ENCODE data around the gene CHST14.

DNA sequence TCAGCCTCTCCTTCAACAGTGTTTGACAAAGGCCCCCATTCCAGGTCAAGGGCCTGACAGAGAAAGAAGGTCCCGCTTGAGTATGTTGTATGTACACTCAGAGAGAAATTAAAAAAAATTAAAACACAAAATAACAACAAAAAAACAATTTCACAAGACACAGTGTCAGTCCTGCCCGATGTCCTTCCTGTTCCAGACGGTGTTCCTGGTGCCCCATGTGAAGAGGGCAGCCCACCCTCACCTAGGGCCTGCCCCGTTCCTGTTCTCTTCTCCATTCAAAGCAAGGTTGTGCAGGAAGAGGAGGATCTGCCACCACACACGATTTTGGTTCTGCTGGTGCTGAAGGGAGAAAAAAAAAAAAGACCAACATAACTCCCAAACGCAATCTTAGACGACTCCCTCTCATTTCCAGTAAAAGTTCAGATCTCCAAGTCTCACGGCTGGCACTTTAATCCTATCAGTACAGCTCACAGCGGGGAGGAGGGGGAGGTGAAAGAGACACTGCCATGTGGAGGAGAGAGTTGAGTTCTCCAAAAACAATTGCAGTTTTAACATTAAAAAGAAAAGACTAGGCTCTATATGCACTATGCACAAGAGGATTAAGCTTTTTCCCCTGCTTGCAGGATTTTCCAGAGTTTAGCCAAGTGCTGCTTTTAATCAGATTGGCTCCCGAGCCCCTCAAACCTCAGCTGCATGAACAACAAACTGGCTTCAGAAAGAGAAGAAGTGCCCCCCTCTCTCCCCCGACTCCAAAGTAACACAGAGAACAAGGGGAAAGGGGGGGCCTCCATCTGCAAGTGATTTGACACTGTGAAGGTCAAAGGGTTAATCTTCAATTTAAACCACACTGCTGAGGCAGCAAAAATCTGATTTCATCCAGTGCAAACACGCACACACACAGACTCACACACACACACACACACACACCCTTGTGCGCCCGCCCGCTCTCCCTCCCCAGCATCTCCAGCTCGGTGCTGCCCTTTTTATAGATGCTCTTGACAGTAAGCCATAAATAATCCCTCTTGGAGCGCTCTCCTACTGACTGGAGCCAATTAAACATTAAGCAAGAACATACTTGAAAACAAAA lies 16.8 kb downstream of the BMF start:
- RRBS, 2 experiments, result no CpG with 5 or more reads among the region's 17 CpGs
CAGE:
- cytosol, long polyA minus RNA, result no peak
- cytosol, long polyA plus RNA, result no peak
- long polyA plus RNA, result no peak
- nucleus, long polyA minus RNA, result no peak
- nucleus, long polyA plus RNA, result no peak

GRCh38 chr15:40104747-40105273 lies 3.9 kb downstream of the BMF start:
- RRBS, 2 experiments, result 4 to 8% methylated on average over 8 of the region's 16 CpGs
CAGE:
- cytosol, long polyA minus RNA, result no peak
- cytosol, long polyA plus RNA, result no peak
- long polyA plus RNA, result no peak
- nucleus, long polyA minus RNA, result no peak
- nucleus, long polyA plus RNA, result no peak

DNA sequence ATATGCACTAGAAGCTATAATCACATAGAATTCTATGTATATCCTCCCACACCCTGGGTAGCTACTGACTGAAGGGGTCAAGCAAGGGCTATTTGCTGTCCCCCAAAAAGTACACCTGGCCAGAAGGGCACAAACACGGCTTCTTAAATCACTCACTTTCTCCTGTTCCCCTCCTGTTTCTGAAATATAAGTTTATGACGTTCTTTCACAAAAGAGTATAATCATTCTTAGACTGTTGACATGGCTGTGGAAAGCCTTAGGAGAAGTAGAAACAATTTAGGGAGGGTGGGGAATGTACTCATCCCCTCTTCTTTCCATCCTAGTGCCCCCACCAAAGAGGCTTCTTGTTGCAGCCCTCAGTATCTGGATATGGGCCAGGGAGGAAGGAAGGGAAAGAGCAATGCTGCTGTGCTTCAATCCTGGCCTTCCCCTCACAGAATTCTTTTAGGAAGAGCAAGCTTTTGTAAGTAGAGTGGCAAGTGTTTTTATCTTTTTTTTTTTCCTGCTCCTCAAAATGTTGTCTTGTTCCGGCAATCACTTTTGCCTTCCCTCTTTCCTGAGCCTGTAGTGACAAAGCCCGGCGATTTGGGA lies 1.6 kb downstream of the INAFM2 start:
- RRBS, 2 experiments, result 92% methylated on average over 1 of the region's 5 CpGs; no CpG with 5 or more reads in 1 of the 2 experiments
CAGE:
- cytosol, long polyA minus RNA, result start-site peak on the plus strand centred at position 237 of the sequence, 106 bp wide, 12 reads
- cytosol, long polyA plus RNA, result no peak
- long polyA plus RNA, result no peak
- nucleus, long polyA minus RNA, result no peak
- nucleus, long polyA plus RNA, result no peak

DNA sequence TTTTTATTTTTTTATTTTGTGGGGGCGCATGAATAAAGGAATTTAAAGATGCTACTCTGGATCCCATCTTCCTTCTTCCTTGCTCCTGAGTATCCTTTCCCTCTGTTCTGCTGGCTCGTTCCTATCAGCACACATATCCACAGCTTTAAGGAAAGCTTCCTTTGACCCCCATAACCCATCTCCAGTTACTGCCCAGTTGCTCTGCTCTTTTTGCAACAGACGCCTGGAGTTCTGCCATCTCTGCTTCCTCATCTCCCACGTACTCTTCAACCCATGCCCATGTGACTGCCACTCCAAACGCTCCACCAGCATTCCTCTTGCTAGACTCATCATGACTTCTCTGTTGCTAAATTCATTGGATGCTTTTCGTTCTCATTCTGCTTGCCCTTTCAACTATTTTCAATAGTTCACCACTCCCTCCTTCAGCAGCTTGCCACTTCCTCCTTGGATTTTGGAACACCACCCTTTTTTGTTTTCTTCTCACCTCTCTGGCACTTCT lies 2.7 kb upstream of the KNSTRN start:
- RRBS, 2 experiments, result no CpG with 5 or more reads among the region's 6 CpGs
CAGE:
- cytosol, long polyA minus RNA, result no peak
- cytosol, long polyA plus RNA, result no peak
- long polyA plus RNA, result no peak
- nucleus, long polyA minus RNA, result no peak
- nucleus, long polyA plus RNA, result no peak

DNA sequence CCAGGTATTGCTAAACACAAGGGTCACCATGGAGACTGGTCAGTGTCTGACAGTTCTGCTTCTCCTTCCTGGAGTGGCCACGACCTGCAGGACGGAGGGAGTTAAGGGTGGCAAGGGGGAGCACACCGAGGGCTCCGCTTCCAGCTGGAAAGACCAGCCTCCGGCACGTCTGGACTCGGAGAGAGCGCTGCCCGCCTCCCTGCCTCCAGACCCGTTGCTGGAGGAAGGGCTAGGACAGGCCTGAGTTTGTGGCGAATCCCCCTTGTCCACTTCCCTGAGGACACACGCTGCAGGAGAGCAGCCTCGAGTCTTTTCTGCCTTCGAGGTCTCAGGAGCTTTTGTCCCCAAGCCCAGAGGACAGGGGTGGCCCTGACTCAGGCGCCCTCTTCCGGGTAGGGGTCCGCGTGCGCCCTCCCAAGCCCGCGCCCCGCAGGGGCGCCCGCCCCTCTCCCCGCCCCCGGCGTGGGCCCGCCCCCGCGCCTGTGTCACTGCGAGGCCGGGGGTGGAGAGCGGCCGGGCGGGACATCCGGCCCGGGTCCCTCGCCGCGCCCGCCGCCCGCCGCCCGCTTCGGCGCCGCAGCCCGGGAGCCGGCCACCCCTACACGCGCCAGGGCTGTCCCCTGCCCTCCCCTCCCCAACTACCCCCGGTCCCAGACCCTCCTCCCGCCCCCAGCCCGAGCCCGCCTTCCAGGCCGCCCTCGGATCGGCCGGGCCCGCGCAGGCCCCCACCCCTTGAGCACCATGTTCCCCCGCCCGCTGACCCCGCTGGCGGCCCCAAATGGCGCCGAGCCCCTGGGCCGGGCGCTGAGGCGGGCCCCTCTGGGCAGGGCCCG lies at the start of gene CHST14:
Gene CHST14 (plus strand): TSS at position 512 of the 833 bp plus-strand sequence.
- RRBS, 2 experiments, result 1 to 2% methylated on average over 38 to 44 of the region's 72 CpGs
CAGE:
- cytosol, long polyA minus RNA, result start-site peak on the plus strand centred at position 536 of the sequence, 60 bp wide, 43 reads; start-site peak on the plus strand centred at position 702 of the sequence, 133 bp wide, 9 reads
- cytosol, long polyA plus RNA, result start-site peak on the plus strand centred at position 542 of the sequence, 108 bp wide, 24 and 44 reads in 2 replicates
- long polyA plus RNA, result no peak
- nucleus, long polyA minus RNA, result no peak
- nucleus, long polyA plus RNA, result no peak

- RRBS, 2 experiments, result no CpG with 5 or more reads among the region's 42 CpGs
CAGE:
- cytosol, long polyA minus RNA, result no peak
- cytosol, long polyA plus RNA, result no peak
- long polyA plus RNA, result no peak
- nucleus, long polyA minus RNA, result no peak
- nucleus, long polyA plus RNA, result no peak
These were observed 769 bp upstream of the GCHFR start for GRCh38 chr15:40762945-40763652.

DNA sequence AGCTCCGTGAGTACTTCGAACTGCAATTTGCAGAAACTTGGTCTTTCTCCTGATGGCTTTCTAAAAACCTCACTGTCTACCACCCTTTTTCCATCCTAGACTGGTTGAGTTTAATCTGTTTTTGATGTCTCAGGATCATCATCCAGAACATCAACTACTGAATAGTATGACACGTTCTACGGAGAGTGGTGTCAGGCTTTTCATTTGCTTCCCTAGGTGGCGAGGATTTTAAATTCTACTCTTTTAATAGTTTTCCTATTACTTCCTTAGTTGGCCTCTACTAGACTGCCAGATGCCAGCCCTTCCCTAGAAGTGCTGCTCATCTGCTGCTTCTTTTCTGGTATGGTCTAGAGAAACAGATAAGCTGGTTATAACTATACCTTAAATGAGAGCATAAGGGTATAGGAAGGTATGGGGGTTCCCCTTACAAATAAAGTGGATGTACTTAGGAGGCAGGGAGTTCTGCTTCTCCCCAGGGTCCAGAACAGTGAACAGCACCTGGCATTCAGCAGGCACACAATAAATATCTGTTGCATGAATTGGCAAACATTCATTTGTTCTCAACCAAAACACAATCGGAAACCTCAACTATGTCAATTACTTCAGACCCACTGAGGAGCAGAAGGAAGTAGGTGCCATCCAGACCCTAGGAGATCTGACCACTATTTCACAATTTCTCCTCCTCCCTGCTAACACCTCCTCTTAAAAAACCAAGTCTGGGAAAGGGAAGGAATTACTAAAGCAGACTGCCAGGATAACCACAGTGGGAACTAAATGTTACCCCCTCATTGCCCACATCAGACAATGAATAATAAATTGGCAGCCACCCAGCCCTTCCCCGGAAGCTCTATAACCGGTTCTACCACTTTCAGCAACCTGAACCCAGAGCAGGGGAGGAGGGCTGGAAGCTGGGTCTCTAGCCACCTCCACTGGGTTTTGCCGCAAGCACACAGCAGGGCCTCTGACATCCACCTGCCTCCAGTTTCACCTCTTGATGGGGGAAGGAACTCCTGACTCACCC lies 17.3 kb downstream of the C15orf62 start:
- RRBS, 2 experiments, result no CpG with 5 or more reads among the region's 9 CpGs
CAGE:
- cytosol, long polyA minus RNA, result no peak
- cytosol, long polyA plus RNA, result no peak
- long polyA plus RNA, result no peak
- nucleus, long polyA minus RNA, result no peak
- nucleus, long polyA plus RNA, result no peak

- RRBS, 2 experiments, result no CpG with 5 or more reads among the region's 18 CpGs
CAGE:
- cytosol, long polyA minus RNA, result no peak
- cytosol, long polyA plus RNA, result no peak
- long polyA plus RNA, result no peak
- nucleus, long polyA minus RNA, result no peak
- nucleus, long polyA plus RNA, result no peak
These were observed 9.2 kb downstream of the SPINT1 start for GRCh38 chr15:40852656-40853756.

DNA sequence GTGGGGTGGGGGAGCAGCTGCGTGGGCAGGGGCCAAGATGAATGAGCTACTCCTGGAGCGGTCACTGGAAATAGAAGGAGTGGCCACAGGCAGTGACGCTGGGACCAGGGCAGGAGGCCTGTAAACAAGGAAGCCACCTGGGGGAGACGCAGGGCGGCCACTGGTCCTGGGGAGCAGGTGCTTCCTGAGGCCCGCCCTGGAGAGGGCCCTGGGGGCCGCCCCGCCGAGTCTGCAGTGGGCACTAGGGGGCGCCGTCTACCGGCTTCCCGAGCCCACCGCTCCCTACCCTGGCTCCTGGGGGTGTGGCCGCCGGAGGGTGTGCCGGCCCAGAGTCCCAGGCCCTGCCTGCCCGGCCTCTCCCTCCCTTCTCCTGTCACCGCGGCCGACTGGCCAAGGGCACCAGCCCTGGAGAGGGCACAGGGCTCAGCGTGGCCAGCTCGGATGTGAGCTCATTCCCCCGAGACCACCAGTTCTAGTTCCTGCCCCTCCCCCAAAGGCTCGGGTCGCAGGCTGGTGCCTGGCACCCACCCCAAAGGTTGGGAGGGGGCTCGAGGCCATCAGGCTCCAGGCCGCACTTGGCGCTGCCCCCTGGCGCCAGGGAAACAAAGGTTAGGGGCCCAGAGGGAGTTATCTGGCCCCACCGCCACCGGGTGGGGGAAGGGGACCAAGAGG lies 12.2 kb downstream of the VPS18 start:
- RRBS, 2 experiments, result 2 to 3% methylated on average over 5 of the region's 32 CpGs
CAGE:
- cytosol, long polyA minus RNA, result no peak
- cytosol, long polyA plus RNA, result no peak
- long polyA plus RNA, result no peak
- nucleus, long polyA minus RNA, result no peak
- nucleus, long polyA plus RNA, result no peak

DNA sequence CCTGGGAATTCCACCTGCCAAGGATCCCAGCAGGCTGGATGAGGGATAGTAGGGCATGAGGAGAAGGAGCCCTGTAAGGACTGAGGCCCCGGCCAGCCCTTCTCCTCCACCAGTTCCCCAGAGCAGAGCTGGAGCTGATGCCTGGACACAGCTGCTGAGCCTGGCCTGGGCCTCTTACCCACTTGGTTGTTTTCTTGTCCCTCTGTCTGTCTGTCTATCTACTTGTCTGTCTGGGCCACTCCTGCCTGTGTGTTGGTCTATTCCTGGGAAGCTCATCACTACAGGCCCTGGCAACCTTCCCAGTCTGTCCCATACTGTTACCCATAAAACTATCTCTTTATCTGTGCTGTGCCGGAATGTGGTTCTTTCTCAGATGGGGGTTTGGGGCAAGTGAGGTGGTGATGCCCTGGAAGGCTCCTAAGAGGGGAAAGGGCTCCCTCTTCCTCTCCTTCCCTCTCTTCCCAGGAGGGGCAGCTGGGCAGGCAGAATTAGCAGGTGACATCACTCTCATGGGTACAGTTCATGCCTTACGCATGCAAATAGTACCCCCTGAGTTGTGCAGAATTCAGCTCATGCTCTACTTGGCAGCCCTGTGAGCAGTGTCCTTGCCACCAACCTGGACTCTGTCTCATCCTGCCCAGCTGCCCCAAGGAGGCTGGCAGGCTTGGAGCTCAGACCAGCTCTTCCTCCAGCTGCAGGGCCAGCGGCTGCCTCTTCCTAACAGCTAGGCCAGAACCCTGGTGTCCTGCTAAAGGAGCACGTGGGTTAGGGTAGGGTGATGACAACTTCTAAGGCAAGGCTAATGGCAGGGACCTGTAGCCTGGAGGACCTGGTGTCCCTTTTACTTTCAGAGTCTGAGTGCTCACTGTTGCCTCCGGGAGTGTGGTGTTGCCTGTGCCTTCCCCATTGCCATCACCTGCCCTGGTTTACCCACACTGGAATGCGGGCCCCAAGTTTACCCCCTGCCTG lies 3.2 kb downstream of the CHAC1 start:
- RRBS, 2 experiments, result no CpG with 5 or more reads among the region's 7 CpGs
CAGE:
- cytosol, long polyA minus RNA, result no peak
- cytosol, long polyA plus RNA, result no peak
- long polyA plus RNA, result no peak
- nucleus, long polyA minus RNA, result no peak
- nucleus, long polyA plus RNA, result no peak

DNA sequence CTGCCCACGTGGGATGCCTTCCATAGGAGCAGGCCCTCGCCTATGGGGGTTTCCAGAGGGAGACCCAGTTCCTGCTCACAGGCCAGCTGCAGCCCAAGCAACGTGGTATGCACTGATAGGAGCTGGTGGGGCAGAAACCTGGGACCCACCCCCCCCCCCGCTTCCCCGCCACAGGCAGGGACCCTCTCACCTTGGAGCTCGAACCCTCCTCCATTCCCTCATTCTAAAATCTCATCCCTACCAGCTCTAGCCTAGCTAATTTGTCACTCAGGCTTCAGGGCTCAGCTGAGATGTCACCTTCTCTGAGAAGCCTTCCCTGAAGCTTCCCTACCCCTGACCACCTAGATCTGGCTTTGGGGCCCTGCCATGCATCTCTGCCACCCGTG lies 11.0 kb downstream of the CHAC1 start:
- RRBS, 2 experiments, result no CpG with 5 or more reads among the region's 7 CpGs
CAGE:
- cytosol, long polyA minus RNA, result no peak
- cytosol, long polyA plus RNA, result no peak
- long polyA plus RNA, result no peak
- nucleus, long polyA minus RNA, result no peak
- nucleus, long polyA plus RNA, result no peak

DNA sequence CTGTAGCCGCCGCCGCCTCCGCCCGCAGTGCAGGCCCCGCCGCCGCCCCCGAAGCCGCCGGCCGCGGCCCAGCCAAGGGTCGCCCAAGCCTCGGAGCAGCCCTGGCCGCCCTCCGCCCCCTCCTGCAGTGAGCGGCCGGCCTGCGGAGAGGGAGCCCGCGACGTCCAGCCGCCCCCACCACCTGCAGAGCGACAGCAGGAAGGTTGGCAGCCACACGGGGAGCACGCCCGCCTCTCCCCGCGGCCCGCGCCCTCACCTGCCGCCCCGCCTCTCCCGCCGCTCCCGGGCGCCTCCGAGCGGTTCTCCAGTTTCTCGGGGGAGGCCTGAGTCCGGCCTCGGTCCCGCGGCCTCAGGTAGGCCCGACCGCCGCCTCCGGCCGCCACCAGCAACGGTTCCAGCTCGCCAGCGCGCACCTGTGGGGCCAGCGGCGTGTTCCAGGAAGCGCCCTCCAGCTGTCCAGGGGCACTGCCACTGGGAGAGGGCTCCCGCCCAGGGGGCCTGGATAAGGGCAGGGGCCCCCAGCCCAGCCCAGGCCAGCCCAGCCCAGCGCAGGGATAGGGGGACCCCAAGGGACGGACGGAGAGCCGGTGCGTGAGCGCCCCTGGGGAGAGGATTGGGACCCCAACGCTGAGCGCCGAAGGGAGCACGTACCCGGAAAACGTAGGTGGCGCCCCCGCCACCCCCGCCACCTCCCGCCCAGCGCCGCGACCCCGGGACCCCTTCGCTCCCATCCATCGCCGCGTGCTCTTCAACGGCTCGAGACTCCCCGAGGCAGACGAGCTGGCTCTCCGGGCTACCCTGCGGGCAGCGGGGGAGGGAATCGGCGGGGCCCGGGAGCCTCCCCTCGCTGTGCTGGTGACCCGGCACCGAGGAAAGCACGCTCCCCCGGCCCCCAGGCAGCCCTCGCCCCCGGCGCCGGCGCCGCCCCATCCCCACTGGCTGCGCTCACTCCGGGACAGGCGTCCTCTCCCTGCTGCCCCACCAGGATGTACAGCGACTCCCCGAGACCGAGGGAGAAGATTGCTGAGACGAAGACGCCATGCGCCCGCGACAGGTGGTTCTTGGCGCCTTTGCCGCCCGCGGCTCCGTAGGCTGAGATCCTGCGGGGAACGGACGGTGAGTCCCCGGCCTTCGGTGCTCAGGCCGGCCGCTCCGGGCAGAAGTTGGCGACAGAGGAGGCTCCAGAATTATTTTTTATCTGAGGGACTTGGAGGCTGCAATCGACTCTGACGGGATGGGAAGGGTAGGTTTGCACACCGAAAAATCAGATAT lies 2.0 kb downstream of the LTK start:
- RRBS, 2 experiments, result 70 to 71% methylated on average over 46 to 47 of the region's 131 CpGs
CAGE:
- cytosol, long polyA minus RNA, result no peak
- cytosol, long polyA plus RNA, result no peak
- long polyA plus RNA, result no peak
- nucleus, long polyA minus RNA, result no peak
- nucleus, long polyA plus RNA, result no peak

- RRBS, 2 experiments, result no CpG with 5 or more reads among the region's 7 CpGs
CAGE:
- cytosol, long polyA minus RNA, result no peak
- cytosol, long polyA plus RNA, result no peak
- long polyA plus RNA, result no peak
- nucleus, long polyA minus RNA, result no peak
- nucleus, long polyA plus RNA, result no peak
These were observed 1.2 kb upstream of the TYRO3 start for GRCh38 chr15:41557620-41558383.

- RRBS, 2 experiments, result no CpG with 5 or more reads among the region's 48 CpGs
CAGE:
- cytosol, long polyA minus RNA, result no peak
- cytosol, long polyA plus RNA, result no peak
- long polyA plus RNA, result no peak
- nucleus, long polyA minus RNA, result no peak
- nucleus, long polyA plus RNA, result no peak
These were observed 102.6 kb downstream of the TYRO3 start for GRCh38 chr15:41661375-41662263.

- RRBS, 2 experiments, result no CpG with 5 or more reads among the region's 6 CpGs
CAGE:
- cytosol, long polyA minus RNA, result no peak
- cytosol, long polyA plus RNA, result no peak
- long polyA plus RNA, result no peak
- nucleus, long polyA minus RNA, result no peak
- nucleus, long polyA plus RNA, result no peak
These were observed 104.7 kb upstream of the MAPKBP1 start for GRCh38 chr15:41669363-41670106.

DNA sequence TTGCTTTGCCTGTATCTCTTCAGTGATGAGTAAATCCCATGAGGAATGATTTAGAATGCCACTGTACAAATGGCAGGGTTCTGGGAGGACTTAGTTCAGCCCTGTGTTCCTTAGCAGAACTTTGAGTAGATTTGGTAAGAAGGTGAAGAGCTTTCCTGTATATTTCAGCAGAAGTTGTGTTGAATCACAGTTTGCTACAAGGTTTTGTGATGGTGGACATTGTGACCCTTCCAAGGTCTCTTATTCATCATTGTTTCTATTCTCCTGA lies 1.9 kb downstream of the MAPKBP1 start:
CAGE:
- cytosol, long polyA minus RNA, result no peak
- cytosol, long polyA plus RNA, result no peak
- long polyA plus RNA, result no peak
- nucleus, long polyA minus RNA, result no peak
- nucleus, long polyA plus RNA, result no peak

DNA sequence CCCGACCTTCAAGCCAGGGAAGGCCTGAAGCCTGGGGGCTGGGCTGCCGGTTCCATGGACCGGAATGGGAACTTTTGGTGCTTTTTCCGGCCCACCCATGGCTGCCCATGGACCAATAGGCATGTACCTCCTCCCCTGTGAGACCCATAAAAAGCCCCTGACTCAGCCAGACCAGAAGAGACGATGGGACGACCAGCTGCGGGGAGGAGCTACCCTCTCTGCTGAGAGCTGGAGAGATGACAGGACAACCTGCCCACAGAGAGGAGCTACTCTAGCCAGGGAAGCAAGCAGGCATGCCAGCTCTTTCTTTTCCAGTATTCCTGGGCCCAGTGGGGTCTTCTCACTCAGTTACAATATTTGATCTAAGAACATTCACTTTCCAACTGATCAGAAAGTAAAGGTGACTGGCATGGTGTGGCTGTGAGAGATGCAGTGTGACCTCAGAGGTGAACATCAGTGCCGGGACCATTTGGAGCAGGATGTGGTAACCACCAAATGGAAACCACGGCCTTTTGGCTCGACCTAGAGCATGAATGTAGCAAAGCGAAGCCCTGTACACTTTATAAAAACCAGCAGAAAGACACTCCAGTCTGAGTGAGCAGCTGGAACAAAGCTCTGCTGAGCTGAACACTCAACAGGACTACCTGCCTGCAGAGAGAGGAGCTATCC lies 3.2 kb downstream of the JMJD7 start:
- RRBS, 2 experiments, result 98 to over 99% methylated on average over 1 of the region's 11 CpGs
CAGE:
- cytosol, long polyA minus RNA, result no peak
- cytosol, long polyA plus RNA, result no peak
- long polyA plus RNA, result no peak
- nucleus, long polyA minus RNA, result no peak
- nucleus, long polyA plus RNA, result no peak

- RRBS, 2 experiments, result no CpG with 5 or more reads among the region's 12 CpGs
CAGE:
- cytosol, long polyA minus RNA, result no peak
- cytosol, long polyA plus RNA, result no peak
- long polyA plus RNA, result no peak
- nucleus, long polyA minus RNA, result no peak
- nucleus, long polyA plus RNA, result no peak
These were observed 5.4 kb upstream of the SPTBN5 start for GRCh38 chr15:41898989-41899957.

DNA sequence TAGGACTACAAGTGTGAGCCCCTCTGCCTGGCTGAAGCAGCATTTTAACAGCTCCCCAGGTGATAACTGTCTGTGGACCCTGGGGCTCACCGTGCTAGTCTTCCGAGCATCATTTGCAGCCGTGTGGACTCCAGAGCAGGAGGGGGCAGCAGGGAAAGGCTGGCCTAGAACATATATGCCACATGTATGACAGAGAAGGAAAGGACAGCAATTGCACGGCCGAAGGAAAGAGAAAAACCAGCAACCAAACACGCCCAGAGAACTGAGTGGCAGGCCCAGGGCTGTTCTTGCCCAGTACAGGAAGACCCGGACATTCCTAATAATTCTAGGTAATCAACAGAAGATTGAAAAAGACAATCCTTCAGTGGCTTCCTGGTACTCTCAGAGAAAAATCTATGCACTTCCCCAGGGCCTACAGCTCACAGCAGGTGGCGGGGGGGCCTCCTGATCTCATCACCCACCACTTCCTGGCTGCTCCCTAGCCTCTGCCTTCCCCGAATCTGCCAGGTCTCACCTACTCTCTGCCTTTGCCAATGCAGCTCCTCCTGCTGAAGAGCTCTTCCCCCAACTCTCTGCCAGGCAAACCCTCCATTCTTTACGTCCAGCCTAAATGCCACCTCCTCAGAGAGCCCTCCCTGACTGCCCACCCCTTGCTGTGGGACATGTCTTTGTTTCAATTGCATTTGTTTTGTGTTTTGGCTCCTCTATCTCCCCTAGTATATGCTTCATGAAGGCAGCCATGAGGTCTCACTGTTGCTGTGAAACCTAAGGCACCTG lies 37.6 kb downstream of the EHD4 start:
- RRBS, 2 experiments, result no CpG with 5 or more reads among the region's 10 CpGs
CAGE:
- cytosol, long polyA minus RNA, result no peak
- cytosol, long polyA plus RNA, result no peak
- long polyA plus RNA, result no peak
- nucleus, long polyA minus RNA, result no peak
- nucleus, long polyA plus RNA, result no peak

DNA sequence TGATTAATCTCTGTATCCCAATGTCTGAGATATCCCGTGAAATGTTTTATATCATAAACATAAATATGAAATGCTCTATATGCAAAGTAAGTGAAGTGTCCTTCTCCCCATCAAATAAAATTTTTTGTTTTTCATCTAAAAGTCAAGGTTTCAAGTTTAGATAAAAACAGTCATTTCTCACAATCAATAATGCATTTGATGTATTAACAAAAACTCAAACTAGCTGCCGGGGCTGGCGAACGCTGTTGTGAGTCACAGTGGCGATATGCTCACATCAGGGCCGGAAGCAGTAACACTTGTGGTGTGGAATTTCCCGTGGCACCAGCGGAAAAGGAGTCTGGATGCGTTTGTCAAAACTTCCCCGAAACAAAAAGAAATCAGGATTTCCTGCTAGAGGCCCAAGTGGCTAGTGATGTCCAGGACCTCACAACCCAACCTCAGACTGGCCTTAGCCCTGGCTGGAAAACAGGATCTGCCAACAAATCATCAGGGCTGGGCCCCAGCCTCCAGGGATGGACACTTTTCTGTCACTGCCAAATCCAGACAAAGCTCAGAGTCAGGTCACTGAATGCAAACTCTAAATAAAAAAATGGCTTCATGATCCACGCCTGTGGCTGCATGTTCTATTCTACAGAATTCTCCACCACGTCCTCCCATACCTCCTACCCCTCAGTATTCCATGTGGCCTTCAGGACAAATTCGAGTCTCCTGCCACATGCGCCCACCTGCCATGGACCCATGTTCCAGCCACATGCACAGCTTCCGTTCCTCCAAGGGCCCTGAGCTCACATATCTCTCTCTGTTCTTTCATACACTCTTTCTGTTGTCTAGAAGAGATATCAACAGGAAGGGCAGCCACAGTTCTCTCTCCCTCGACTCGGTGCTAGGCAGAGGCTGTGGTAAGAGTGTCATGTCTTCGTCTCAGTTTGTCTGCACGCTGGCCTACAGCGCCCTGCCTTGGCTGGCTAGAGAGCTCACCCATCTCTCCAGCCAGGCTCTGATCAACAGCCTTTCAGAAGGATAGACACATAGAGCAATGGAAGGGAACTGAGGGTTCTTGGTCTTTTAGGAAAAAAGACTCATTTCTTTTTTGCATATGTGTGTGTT lies 35.5 kb downstream of the EHD4 start:
- RRBS, 2 experiments, result 96 to 100% methylated on average over 5 of the region's 20 CpGs
CAGE:
- cytosol, long polyA minus RNA, result no peak
- cytosol, long polyA plus RNA, result no peak
- long polyA plus RNA, result no peak
- nucleus, long polyA minus RNA, result no peak
- nucleus, long polyA plus RNA, result no peak

Data from HepG2 (cell line).